ENCODE measurements around a stretch of chr21.

DNA sequence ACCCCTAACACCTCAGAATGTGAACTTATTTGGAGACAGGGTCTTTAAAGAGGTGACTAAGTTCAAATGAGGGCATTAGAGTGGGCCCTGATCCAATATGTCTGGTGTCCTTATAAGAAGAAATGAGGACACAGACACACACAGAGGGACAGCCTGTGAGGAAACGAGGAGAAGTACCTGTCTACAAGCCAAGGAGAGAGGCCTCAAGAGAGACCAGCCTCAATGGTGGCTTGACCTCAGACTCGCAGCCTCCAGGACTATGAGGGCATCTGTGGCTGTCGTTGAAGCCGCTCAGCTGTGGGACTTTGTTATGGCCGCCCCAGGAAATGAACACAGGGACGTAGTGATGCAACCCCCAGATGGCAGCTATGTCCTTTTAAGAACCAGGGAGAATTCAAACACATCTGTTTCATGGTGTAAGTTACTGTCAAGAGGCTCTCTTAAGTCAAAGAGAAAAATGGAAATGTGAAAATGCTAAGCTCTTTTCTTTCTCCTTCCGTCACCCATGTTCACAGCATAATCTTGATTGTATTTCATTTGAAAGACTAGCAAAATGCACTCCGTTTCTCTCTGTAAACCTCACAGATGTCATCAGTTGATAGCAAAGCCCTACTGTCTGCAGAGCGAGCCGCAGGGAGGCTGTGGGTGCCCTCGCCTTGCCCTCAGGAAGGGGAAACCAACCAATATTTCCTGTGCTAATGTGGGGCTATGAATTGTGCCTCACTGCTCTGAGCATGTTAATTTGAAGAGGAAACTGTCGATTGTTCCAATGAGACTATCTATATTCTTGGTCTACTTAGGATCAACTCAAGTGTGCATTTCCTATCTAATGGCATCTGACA is 21.3 kb downstream of the UBASH3A start:
- PRO-cap: no peak

DNA sequence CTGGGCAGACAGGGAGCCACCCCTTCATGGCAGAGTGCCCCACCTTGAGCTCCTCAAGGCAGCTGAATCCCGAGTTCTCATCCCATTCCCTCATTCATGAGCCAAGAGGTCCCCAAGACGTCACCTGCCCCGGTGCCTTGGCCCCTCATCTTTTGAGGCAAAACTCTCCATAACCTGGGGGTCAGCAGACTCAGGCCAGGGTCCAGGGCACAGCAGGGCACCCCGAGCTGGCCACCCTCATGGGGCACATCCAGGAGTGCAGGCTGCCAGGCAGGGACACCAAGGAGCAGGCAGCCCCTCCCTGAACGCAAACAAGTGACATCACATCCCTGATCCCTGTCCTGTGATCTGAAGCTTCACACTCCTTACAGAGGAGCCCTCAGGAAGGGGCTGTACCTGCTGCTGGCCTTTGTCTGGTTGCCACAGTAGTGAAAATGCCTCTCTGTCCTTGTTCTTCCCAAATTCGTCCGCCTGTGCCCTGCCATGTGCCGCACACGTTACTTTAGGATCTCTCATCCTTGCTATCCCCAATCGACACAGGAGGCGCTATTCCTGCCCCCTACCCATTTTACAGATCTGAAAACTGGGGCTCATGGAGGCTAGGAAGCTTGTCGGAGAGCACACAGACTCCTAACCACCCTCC is 23.4 kb downstream of the UBASH3A start:
- PRO-cap: unidirectional peak, minus-strand start at position 258 of the sequence; unidirectional peak, minus-strand start at position 278 of the sequence

DNA sequence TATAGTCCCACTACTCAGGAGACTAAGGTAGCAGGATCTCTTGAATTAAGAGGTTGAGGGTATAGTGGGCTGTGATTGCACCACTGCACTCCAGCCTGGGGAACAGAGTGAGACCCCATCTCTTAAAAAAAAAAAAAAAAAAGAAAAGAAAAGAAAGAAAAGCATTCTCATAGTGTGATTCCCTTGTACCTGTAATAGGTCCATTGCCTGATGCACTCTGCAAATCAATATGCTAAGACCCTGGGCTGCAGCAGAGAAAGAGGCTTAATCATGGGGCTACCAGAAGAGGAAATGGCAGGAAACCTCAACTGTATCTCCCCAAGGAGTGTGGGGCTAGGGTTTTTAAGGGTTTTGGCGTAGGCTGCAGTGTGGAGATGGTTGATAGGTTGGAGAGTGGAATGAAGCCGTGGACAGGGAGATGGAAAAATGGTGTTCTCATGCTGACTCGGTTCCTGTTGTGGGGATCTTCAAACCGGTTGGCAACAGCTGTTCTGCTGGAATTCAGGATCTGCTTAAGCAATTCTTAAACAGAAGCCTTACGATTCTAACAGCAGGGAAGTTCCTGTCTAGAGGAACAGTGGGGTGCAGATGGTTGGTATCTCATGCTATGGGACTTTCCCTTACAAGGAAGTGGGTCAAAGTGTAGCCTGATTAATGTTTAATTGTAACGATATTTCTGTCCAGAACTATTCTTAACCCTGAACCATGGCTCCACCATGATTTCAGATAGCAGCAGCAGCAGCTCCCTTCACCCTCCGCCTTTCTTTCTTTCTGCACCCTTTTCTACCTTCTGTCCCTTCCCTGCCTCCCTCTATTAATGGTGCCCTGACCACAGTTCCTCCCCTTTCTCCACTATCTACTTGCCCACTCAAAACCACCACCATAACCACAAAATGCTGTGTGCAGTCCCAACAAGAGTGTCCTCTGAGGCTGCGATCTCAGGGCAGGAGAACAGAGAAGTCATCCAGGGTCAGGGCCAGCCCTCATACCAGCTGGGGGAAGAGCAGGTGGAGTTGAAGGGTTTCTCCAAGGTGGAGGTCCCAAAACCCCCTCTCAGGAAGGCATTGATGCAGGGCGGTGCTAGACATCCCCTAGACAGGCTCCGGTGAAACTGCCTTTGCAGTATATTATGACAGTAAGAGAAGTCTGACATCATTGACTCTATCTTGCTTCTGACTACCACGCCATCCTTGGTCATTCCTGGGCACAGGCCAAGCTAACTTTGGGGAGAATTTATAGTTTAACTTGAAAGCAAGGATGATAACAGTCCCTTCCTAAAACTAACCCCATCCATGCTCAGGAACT is 30.8 kb downstream of the RSPH1 start:
- PRO-cap: bidirectional peak, plus-strand start at position 719 of the sequence, minus-strand start at position 457 of the sequence

- PRO-cap: bidirectional peak, plus-strand start at chr21:42493612, minus-strand start at chr21:42493504
Observed at GRCh38 chr21:42493387-42493706, 2.7 kb downstream of the RSPH1 start.

DNA sequence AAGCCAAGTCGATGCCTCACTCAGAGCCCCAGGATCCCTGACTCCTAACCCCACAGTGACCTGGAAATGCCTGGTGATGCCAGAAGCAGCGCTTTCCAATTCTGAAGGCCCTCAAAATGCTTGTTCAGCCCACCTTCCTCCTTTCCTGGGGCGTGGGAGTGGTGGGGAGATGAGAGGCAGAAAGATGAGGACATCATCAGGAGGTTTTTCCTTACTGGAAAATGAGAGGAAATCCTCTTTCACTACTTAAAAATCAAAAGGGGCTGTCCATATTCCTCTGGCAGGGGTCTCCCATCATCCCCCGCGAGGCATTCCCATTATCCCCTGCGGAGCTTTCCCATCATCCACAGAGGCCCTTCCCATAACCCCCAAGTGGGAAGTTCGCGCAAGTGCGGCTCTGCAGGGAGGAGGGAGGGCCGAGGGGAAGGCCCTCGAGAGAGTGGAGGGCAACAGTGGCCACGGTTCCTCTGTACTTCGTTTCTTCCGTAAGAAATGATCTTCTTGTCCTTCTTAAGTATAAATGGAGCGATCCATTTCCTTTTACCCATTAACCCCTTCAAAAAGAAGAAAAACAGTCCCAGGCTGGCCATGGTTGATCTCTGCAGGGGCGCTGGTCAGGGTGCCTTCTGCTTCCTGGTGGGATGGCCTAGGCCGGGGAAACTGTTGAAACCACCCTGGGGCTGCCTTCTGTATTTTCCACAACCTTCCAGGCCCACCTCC is 3.4 kb upstream of the RSPH1 start:
- PRO-cap: no peak

GRCh38 chr21:42515330-42515752 is 1.7 kb downstream of the SLC37A1 start:
- PRO-cap: bidirectional peak, plus-strand start at chr21:42515538, minus-strand start at chr21:42515499

DNA sequence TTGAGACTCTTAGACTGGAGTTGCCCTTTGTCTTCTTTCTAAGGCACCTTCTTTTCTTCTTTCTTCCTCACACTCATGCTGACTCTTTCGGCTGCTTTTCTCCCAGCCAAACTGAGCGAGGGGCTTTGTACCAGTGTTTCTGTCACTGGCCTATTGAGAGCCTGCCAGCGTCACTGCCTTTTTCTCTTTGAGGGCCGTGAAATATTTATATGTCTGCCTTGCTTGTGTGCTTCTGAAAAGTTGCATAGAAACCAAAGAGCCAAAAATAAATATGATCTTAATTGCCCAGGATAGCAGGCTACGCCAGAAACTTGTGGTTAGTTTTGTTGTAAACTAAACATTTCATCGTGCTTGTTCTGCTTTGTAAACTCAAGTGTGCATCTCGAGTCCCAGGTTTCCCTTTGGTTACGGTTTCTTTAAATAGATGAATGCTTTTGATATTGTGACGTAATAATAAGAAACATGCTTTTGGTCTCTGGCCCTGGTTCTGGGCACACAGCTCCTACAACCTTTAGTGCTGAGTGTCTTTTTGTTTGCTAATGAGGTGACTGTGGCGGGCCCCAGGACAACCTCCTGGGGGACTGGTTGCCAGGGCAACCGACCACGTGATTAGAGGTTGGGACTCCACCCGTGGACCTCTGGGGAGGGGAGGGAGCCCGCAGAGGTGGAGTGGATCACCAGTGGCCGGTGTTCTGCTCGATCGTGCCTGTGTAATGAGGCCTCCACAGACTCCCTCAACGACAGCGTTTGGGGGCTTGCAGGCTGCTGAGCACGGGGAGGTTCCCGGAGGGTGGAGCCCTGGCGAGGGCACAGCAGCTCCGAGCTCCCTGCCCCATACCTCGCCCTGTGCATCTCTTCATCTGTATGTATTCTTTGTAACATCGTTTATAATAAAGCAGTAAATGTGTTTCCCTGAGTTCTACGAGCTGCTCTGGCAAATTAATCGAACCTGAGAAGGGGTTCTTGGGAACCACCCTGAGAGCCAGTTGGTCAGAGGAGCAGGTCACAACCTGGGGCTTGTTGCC is 11.0 kb downstream of the SLC37A1 start:
- PRO-cap: bidirectional peak, plus-strand start at position 465 of the sequence, minus-strand start at position 189 of the sequence

DNA sequence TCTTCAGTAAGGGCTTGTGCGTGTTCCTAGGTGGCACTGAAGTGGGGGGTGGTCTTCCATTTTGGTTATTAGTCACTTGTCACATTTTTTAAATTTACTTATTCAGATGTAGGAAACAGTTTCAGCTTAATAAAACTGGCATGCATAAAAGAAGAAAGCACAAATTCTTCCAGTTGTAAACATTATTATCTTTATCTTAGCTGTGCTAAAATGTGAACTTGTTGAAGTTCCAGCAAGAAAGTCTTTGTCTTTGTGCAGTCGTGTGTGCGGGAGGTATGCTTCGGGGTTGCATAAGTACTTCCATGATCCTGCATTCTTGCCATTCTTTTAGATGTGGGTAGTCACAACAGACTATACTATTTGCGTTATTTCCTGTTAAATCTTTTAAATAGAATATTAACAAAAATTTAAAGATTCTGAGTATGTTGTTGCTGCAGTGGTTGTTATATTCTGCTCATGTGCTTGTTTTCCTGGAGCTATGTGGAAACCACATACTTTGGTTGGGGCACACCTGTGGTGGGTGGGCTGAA is 50.0 kb downstream of the CBS start:
- PRO-cap: no peak

DNA sequence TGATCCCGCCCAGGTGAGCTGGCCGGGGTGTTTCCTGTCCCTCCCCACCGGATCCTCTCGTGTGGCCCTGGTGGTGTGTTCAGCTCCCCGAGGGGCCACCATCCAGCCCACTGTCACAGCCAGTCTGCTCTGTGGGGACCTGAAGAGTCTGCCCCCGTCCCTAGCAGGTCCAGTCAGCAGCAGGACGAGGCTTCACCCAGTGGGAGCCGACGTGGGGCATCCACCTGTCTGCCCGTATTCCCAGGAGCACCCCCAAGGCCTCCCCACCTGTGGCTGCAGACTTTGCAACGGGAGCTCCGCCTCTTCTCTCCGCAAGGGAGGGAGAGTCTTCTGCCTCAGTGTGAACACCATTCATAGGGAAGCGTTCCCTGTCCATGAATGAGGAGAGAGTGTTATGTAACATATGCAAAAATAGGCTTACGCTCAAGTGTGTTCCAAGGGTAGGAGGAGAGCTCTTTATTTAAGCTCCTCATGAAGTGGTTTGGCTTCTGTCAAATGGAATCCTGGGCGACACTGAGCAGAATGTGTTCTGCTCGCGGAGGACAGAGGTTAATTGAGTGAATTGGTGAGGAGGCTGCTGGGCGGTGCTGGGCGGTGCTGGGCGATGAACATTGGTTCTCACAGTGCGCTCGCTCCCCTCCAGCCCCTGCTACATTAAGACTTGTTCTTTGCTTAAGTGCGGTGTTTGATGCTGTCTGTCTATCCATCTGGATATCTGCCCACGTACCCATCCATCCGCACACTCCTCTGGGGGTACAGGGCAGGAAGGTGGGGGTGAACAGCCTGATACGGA is 109.0 kb downstream of the CRYAA start:
- PRO-cap: no peak

DNA sequence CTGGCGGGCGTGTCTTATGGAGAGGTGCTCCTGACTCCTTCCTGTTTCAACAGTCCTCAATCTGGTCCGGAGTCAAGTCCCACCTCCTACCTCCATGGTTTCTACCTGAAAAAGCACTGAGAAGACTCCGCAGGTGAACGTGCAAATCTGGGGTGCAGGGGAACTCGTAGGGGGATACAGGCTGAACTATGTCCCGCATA is 123.1 kb downstream of the SIK1 start:
- PRO-cap: no peak

GRCh38 chr21:43331860-43332610 is 94.9 kb downstream of the SIK1 start:
- PRO-cap: bidirectional peak, plus-strand start at chr21:43332344, minus-strand start at chr21:43332166

GRCh38 chr21:43339598-43340356 is 87.2 kb downstream of the SIK1 start:
- PRO-cap: no peak

- PRO-cap: no peak
Observed at GRCh38 chr21:43340688-43341152, 86.2 kb downstream of the SIK1 start.

DNA sequence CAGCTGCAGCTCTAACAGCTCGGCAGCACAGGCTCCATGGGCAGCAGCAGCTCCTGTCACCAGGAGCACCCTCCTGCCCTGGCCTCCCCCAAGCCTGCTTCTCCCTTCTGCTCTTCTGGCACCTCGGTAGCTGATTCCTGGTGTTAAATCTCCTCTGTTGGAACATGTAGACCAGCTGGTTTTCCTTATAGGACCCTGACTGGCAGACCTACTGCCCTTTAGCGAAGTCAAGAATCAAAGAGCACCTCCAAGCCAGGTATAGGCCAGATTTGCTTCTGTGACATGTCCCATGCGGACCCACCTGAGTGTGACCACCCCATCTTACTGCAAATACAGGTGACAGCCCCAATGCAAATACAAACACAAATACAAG is 72.4 kb downstream of the SIK1 start:
- PRO-cap: no peak

- PRO-cap: unidirectional peak, plus-strand start at chr21:43361348; bidirectional peak, plus-strand start at chr21:43362002, minus-strand start at chr21:43361827
Observed at GRCh38 chr21:43360852-43362130, 65.6 kb downstream of the SIK1 start.

GRCh38 chr21:43382836-43383226 is 44.1 kb downstream of the SIK1 start:
- PRO-cap: no peak

DNA sequence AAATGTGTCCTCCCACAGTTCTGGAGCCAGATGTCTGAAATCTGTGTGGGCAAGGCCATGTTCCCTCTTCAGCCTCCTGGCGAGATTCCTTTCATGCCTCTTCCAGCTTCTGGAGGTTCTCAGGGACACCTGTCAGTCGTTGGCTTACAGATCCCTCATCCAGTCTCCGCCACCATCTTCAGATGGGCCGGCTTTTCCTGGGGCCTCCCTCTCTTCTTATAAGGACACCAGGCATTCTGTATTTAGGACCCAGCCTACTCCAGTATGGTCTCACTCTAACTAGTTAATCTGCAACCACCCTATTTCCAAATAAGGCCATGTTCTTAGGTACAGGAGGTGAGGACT is 12.3 kb upstream of the SIK1 start:
- PRO-cap: no peak

GRCh38 chr21:43463344-43463872 is 36.5 kb upstream of the SIK1 start:
- PRO-cap: no peak

GRCh38 chr21:43611873-43612392 is 47.0 kb downstream of the H2BC12L start:
- PRO-cap: unidirectional peak, plus-strand start at chr21:43612072

DNA sequence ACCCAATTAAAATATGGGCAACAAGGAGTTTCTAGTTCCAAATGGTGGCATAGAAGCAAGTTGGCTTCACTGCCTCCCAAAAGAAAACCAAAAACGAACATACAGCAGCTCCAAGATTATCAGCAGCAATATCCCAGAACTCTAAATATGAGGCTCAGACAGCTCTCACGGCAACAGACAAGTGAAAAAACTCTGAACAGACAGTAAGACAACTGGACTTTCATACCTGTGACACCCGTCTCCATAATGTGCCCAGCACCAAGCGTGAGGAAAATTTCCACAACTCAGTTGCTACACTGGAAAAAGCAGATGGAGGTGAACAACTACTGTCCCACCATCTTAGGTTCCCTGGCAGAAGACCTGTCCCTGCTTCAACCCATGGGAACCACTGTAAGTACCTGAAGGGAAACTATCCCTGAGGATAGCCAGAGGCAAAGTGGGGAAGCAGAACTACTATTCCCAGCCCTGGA is 39.9 kb downstream of the HSF2BP start:
- PRO-cap: bidirectional peak, plus-strand start at position 287 of the sequence, minus-strand start at position 183 of the sequence